HEK293 (cell line): ENCODE measurements around a stretch of chr2.

GRCh38 chr2:177327996-177328377 is 63.5 kb upstream of the NFE2L2 start:
- PRO-cap, result no peak
- RRBS, 2 experiments, result no CpG with 5 or more reads among the region's 2 CpGs

GRCh38 chr2:177626205-177626683 is 7.7 kb upstream of the TTC30A start:
- PRO-cap, result no peak
- RRBS, 2 experiments, result no CpG with 5 or more reads among the region's 7 CpGs

DNA sequence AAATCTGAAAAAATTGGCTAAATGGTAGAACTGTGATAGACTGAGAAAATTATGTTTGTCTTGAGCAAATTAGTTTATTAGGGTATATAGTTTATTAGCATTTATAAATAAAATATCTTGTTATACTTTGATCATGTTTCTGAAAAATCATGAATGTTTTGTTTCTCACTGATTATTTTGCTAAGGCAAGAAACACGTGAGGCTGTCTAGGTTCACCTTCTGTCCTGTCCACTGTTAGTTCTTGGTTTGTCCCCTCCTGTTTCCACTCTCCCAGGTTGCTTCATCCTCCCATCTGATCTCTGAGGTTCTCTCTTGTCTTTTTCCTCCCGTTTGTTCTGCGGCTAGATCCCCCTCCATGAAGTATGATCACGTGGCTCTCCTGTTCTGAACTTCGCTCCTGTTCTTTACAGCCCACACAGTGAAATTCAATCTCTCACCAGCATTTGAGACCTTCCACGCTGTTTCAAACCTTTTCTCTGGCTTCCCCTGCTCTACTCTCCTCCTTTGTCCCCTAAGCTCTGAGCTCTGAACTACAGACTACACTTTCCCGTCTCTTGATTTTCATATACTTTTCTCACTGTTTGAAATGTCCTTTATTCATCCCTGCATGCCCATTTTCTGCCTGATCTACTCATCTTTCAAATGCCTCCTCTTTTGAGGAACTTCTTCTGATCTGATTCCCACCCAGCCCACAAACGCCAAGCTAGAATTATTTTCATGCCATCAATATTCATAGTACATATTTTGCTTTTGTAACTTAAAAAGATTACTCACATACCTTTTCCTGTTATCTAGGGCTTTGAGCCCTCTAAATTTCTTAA is 83.4 kb downstream of the OSBPL6 start:
- PRO-cap, result bidirectional peak, plus-strand start at position 507 of the sequence, minus-strand start at position 357 of the sequence
- RRBS, 2 experiments, result no CpG with 5 or more reads among the region's 8 CpGs

DNA sequence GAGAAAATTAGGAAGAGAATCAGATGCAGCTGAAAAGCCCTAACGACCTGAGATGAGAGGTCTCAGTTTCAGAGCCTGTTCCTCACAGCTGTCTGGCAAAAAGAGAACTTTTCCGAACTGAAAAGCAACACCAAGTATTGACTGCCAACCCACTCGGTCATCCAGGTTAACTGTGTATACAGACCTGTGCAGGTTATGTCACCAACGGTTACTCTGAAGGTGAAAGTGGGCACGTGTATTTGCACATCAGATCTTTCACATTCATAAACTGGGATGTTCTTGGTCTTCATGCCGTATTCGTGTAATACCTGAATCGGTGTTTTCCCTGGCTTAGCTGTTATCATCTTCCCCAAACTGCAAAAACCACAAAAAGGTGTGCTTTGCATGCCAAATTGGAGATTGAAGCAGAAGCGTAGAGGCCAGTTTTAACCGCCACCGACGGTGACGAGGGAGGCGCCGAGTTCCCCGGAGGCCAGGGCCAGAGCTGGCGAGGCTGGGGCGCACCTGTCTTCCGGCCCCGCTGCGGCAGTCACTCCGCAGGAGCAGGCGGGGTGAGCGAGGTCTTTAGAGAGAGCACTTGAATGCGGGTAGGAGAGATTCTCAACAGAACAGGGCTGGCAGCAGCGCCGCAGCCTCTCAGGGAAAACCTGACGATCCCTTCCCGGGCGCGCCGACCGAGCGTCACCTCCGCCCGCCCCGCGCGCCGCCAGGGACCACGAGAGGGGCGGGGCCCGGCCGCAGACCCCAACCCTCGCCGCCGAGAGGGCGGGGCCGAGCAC is 728 bp downstream of the PRKRA start:
- PRO-cap, result bidirectional peak, plus-strand start outside the sequence, minus-strand start at position 683 of the sequence
- RRBS, 2 experiments, result 1% methylated on average over 24 of the region's 49 CpGs

DNA sequence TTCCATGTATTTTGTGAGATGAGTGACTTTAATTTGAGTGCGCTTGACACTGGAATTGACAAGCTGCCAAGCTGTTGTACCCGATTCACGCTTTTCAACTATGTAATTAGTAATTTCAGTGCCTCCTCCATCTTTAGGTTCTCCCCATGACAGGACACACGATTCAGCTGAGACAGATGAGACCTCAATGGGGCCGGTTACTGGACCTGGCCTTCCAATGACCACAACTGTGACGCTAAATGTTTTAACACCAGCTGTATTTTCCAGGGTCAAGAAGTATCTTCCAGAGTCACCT is 67.2 kb downstream of the PLEKHA3 start:
- PRO-cap, result no peak
- RRBS, 2 experiments, result no CpG with 5 or more reads among the region's 6 CpGs

DNA sequence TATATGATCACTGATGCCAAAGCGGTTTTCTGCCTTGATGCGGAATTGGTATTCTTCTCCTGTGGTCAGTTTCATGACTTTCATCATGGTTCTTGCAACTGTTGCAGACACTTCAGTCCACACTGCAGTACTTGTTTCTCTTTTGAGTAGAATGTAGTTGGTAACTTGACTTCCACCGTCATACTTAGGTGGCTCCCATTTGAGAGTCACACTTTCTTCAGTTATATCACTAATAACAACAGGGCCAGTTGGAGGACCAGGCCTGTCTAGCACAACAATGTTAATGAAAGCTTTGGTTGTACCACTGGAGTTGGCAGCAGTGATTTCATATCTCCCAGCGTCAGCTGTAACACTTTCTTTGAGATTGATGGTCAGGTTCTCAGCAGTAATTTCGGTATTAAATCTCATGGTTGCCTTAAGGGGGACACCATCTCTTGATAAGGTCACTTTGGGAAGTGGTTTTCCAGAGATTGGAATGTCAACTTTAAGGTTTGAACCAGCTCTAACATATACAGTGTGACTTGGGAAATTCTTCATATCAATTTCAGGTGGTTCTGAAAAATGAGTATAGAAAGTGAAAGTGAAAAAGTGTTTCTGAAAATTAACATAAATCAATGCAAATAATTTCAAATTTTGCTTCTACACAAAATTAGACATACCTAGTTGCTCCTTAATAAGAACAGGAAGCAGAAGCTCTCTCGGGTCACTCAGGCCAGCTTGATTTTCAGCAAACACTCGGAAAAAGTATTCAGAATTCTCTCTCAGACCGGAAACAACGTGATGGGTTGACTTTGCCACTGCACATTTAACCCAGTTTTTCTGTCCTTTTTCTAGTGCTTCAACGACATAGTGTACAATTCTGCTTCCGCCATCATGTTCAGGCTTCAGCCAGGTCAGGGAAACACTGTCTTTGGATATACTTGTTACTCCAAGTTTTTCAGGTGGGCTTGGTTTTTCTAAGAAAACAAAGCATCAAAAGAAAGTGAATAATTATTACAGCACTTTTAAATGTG is 77.7 kb downstream of the PLEKHA3 start:
- PRO-cap, result no peak
- RRBS, 2 experiments, result no CpG with 5 or more reads among the region's 11 CpGs

DNA sequence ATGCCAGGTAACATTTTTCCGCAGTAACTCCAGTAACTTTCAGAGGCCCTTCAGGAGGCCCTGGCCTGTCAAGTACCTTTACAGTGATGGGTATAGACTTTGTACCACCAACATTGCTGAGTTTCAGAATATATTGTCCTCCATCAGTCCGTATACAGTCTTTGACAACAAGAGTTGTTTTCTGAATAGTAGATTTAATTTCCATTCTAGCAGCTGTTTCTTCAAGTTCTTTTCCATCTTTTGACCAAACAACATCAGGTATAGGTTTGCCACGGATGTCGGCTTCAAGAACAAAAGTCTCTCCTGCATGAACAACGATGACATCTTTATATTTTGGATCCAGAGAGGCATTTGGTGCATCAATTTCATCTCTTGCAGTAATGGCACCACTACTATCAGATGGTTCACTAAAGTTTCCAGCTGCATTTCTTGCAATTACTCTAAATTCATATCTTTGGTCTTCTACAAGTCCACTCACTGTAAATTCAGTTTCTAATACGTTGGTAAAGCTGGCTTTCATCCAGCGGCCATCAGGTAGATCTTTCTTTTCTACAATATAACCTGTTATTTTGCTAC is 83.8 kb downstream of the PLEKHA3 start:
- PRO-cap, result no peak
- RRBS, 2 experiments, result no CpG with 5 or more reads among the region's 7 CpGs

- PRO-cap, result no peak
- RRBS, 2 experiments, result no CpG with 5 or more reads among the region's 8 CpGs
Observed at GRCh38 chr2:178612102-178612540, 131.9 kb downstream of the PLEKHA3 start.

- PRO-cap, result no peak
Observed at GRCh38 chr2:178688000-178688439, 119.2 kb downstream of the TTN start.

GRCh38 chr2:178748259-178748730 is 58.9 kb downstream of the TTN start:
- PRO-cap, result no peak
- RRBS, 2 experiments, result no CpG with 5 or more reads among the region's 2 CpGs

DNA sequence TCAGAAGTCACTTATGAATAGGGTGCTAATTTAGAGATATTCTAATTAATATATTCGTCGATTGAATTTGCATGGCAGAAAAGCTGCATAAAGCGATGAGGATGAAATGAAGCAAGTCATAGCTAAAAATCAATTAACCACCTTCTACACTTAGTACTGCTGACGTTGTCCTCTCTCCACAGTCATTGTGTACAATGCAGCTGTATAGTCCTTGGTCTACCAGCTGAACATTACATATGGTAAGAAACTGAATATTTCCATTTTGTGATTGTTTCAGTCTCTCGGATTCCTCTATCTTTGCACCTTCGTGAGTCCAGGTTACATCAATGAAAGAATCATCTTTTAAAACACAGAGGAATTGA is 51.2 kb downstream of the TTN start:
- PRO-cap, result no peak
- RRBS, 2 experiments, result no CpG with 5 or more reads among the region's 6 CpGs

GRCh38 chr2:178785599-178785881 is 21.7 kb downstream of the TTN start:
- PRO-cap, result no peak
- RRBS, 2 experiments, result no CpG with 5 or more reads among the region's 3 CpGs

GRCh38 chr2:178874487-178875342 is 67.5 kb upstream of the TTN start:
- PRO-cap, result no peak
- RRBS, 2 experiments, result no CpG with 5 or more reads among the region's 10 CpGs

GRCh38 chr2:179139690-179140411 is 89.9 kb upstream of the CCDC141 start:
- PRO-cap, result no peak
- RRBS, 2 experiments, result no CpG with 5 or more reads among the region's 9 CpGs

- PRO-cap, result no peak
- RRBS, 2 experiments, result no CpG with 5 or more reads among the region's 2 CpGs
Observed at GRCh38 chr2:179183013-179183270, 81.7 kb downstream of the SESTD1 start.

GRCh38 chr2:179861726-179862332 is 417 bp upstream of the ZNF385B start:
- PRO-cap, result unidirectional peak, minus-strand start at chr2:179861981
- RRBS, 2 experiments, result 30 to 46% methylated on average over 7 of the region's 19 CpGs

DNA sequence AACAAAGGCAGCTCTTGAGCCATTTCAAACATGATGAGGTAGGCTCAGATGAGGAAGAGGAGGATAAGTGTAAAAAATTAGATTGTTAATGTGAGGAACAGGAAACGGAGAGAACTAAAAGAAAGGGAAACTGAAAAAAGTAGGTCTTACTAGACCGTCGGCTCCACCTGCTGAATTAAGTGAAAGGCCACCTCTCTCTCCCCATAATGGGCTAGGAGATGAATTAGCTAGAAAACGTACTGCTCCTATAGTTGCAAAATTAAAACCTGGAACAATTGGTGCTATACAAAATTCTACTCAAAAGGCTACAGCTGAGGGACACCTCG is 50.2 kb upstream of the CWC22 start:
- PRO-cap, result no peak
- RRBS, 2 experiments, result no CpG with 5 or more reads among the region's 5 CpGs

- PRO-cap, result no peak
- RRBS, 2 experiments, result no CpG with 5 or more reads among the region's 5 CpGs
Observed at GRCh38 chr2:180125350-180125703, 118.2 kb upstream of the CWC22 start.

DNA sequence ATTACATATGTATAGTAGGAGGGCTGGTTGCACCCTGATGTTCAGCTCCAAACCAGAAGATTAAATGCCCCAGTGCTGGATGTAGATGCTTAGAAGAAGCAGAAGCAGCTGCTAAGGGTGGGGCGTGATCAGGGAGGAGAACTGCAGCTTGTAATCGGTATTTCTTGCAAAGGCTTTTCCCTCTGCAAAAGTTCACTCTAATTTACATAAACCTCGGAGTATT is 145.3 kb upstream of the ITGA4 start:
- PRO-cap, result no peak
- RRBS, 2 experiments, result no CpG with 5 or more reads among the region's 3 CpGs

- PRO-cap, result no peak
- RRBS, 2 experiments, result no CpG with 5 or more reads among the region's 2 CpGs
Observed at GRCh38 chr2:181461996-181462465, 4.8 kb downstream of the ITGA4 start.